Karpas-422 (cell line): ENCODE measurements around a stretch of chr1.

DNA sequence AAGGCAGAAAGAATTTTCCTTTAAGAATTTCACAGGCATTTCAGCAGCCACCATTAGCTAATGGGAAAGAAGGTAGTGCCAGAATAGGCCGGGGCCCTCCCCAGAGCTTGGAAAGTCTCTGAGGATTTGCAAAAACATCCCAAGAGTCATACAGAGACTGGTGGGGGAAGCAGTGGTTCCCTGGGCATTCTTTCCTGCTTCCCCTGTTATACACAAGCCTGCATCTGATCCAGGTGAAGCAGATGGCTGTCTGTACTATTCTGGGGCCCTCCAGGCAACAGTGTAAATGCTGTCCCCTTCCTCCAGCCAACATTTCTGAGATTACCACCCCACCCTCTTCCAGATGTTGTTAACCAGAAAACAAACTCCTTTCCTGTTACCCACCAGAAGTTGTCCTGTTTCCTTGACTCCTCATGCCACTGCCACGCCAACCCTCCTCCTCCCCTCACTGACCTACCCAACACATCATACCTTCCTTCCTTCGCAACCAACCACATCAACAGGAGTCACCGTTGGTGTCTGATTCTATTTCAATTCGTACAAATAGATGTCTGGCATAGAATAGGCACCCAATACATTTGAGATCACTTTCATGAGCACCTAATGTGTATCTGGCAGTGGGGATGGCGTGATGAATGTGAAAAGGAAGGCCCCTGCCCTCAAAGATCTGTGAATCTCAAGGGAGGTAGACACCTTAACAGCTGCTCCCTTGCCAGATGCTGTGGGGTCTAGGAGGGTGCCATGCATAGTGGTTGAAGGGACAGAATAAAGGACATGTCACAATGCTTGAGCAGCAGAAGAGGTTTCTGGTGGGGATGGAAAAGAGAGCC, 39.9 kb downstream of the PLXNA2 start:
- PRO-cap: no peak
- RAMPAGE, long total RNA: no peak

DNA sequence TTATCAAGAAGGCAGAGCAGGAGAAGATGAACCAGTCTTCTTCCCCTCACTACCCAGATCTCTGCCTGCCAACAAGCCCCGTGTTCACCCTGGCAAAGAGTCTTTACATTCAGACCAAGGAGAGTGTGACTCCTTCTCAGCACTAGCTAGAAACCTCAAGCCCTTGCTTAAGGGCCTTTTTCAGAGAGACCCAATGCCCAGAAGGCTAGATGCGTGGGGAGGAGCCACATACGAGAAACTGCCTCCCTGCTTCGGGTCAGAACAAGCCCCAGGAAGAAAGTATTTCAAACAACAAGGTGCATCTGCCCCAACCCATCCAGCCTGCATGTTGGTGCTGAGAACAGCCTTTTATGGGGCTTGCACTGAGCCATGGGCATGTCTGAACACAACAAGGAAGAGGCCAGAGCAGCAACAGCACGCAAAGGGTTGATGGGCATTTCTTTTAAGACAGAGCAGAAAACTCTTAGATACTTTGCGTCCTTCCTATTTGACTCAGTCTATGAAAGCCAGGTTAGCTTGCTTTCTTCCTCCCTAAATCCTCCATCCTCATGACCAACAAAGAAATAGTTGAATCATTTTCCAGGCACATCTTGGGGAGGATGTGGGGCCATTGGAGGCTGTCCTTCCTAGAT, 152.6 kb upstream of the CAMK1G start:
- PRO-cap: no peak
- RAMPAGE, long total RNA: no peak

- PRO-cap: no peak
- RAMPAGE, long total RNA: no peak
Observed at GRCh38 chr1:209584086-209584431, 545 bp downstream of the CAMK1G start.

DNA sequence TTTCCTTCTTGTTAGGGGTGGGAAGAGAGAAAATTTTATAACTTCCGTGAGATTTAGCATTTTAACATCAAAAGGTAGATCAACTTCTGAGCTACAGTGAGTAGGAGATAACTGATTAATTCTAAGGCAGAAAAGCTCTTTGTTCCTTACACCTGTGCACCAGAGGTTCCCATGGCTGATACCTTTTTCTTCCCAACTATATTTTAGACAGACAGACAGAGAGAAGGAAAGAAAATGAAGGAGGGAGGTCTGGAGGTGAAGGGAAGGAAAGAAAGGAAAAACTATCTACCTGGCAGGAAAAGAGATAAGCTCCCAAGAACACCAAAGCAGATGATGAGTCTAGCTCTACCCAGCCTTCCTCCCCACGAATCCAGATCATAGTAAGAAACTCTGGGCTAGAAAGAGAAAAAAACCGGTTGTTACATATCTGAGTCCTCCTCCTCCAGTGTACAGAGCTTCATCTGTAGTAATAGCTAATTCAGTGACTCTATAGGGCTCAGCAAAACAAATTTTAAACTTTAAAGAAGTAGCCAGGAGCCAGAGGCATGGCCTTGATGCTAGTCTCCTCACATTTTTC, 1.5 kb downstream of the G0S2 start:
- PRO-cap: no peak
- RAMPAGE, long total RNA: no peak

GRCh38 chr1:209719933-209720965, 15.6 kb downstream of the HSD11B1 start:
- PRO-cap: no peak
- RAMPAGE, long total RNA: no peak

GRCh38 chr1:209721955-209722306, 17.3 kb downstream of the HSD11B1 start:
- PRO-cap: no peak
- RAMPAGE, long total RNA: no peak

- PRO-cap: no peak
- RAMPAGE, long total RNA: no peak
Observed at GRCh38 chr1:209732784-209733212, 23.1 kb upstream of the TRAF3IP3 start.

GRCh38 chr1:209741053-209741638, 14.7 kb upstream of the TRAF3IP3 start:
- PRO-cap: no peak
- RAMPAGE, long total RNA: no peak

- PRO-cap: no peak
- RAMPAGE, long total RNA: no peak
Observed at GRCh38 chr1:209769169-209769824, 13.4 kb downstream of the TRAF3IP3 start.

DNA sequence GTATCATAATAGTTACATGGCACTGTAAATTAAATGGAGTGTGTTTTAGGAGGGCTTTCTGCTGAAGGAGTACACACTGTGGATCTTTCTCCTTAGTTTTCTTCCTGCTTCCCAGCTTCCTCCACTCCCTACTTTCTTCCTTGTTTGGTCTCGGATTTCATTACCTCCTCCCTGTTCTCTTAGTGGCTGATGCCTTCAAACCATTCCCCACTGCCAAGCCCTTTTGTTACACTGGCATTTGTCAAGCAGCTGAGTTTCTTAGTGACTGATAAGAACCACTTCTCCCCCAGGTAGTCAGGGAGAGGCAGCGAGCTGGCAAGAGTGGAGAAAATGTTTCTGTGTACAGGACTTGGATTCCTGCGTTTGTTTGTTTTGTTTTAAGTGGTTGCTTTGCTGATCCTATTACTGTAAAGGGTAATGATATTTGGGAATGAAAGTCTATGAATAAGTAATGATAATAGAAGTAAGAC, 10.3 kb upstream of the SERTAD4 start:
- PRO-cap: no peak
- RAMPAGE, long total RNA: no peak

DNA sequence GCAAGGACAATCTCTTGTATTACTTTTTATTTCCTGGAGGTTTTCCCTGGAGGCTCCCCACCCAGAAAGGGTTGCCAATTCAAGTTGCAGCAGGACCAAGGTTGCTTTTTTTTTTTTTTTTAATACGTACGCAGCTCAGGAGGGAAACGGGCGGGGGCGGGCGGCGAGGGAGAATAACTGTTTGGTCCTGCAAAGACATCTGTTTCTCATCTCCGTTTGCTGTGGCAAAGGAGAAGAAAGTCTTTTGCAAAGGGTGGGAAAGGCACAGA, 602 bp upstream of the SERTAD4 start:
- PRO-cap: no peak
- RAMPAGE, long total RNA: no peak

GRCh38 chr1:210233359-210234011, 889 bp downstream of the SERTAD4 start:
- PRO-cap: no peak
- RAMPAGE, long total RNA: no peak

- PRO-cap: no peak
- RAMPAGE, long total RNA: no peak
Observed at GRCh38 chr1:210374393-210374792, 45.7 kb downstream of the HHAT start.

- PRO-cap: no peak
- RAMPAGE, long total RNA: no peak
Observed at GRCh38 chr1:210987914-210988325, 146.0 kb downstream of the KCNH1 start.

DNA sequence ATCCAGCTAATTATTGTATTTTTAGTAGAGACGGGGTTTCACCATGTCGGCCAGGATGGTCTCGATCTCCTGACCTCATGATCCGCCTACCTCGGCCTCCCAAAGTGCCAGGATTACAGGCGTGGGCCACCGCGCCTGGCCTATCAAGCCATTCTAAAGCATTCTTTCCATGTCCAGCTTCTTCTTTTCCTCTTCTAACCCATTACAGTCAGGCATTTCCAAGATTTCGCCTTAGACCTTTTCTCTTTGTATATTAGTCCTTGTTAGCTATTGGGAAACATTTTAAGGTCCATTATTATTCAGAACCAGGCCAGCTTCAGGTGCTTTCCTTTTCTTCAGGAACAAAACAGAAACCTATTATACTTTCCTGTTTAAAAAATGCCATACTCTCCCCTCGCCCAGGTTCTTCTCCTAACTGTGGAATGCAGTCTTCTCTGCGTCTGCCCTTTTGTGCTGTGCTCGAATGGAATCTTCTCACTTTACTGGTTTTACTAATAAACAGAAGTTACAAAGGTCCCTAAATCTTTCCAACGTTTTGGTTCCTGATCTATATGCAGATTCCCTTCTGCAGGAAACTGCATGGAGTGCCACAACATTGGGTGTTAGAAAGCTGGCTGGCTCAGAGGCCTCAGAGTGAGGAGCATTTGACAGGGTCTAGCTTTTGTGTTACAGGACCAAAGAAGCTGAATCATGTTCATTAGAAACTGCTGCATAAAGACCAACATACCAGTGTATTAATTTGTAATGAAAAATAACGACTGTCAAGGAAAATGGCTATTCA, 2.0 kb upstream of the RCOR3 start:
- PRO-cap: no peak
- RAMPAGE, long total RNA: no peak

- PRO-cap: no peak
- RAMPAGE, long total RNA: no peak
Observed at GRCh38 chr1:211327129-211327631, 547 bp downstream of the TRAF5 start.

DNA sequence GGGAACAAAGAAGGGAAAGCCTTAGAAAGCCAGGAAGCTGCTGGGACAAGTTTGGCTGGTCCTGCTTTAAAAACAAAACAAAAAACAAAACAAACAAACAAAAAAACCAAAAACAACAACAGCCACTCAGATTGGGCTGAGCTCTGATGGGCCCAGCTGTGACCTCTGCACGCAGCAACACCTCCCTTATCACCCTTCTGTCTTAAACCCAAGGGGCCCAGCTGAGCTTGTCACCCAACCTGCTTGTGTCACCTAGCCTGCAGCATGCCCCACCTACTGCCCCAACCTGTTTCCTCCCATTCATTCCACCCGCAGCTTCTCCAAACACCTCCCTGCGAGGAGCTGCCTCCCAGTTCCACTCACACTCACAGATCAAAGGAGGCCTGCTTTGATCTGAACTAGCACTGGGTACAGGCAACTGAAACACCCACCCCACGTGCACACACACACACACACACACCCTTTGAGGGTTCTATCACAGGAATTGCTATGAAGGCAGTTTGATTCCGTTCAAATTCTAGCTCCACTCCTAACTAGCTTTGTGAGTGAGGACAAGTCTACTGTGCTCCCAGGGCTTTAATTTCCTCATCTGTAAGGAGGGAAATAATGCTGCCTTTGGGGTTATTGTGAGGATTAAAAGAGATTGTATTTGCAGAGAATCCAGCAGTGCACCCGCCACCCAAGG, 36.9 kb downstream of the SLC30A1 start:
- PRO-cap: no peak
- RAMPAGE, long total RNA: no peak

- PRO-cap: no peak
- RAMPAGE, long total RNA: no peak
Observed at GRCh38 chr1:211577151-211577696, 1.7 kb downstream of the SLC30A1 start.

DNA sequence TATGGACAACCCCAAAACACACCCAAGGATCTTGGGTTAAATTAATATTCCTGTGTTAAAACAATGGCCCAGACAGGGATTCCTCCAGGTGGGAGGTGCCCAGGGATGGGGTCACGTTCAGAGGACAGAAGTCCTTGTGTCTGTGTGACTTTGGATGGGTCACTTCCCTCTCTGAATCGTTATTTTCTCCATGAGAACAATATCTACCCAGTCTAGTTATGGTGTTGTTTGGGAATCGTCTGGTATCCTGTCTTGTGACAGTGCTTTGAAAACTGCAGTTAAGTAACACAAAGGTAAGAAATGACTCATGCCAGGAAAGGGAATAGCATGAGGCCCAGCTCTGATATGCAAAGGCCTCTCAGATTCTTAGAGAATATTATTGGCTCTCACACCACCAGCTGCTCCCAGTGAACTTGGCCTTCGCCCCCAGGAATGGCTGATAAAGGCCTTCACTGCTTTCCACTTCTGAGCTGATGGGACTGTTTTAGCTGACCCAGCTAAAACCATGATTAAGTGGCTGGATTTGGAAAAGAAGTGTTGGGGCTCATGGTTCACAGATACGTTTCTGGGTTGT, 27.2 kb downstream of the NEK2 start:
- PRO-cap: no peak
- RAMPAGE, long total RNA: no peak

- PRO-cap: no peak
- RAMPAGE, long total RNA: no peak
Observed at GRCh38 chr1:211742727-211743463, 67.5 kb upstream of the NEK2 start.